Vermiform appendix (tissue), 1 donor: ENCODE data around the genes SV2C and S100Z.

- PRO-cap = no peak
Observed at GRCh38 chr5:75426197-75426795, 85.1 kb downstream of the CERT1 start.

DNA sequence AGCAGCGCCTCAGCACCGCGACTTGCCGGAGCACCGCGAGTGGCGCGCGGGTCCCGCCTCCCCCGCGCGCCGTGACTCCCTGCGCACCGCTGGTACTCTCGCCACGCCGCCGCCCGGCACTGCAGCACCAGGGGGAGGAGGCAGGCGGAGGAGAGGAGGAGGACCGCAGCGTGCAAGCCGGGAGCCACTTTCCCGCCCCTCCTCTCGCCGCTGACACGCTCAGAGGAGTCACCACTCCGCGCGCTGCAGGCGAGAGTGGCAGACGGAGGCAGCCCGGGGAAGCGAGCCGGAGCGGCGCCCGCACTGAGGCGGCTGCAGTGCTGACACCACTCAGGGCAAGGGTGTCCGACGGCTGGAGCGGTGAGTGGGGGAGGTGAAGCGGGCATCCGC is at the start of gene SV2C:
TSS of gene SV2C (plus strand) at position 231 of the 390 bp plus-strand sequence.
- PRO-cap = no peak

DNA sequence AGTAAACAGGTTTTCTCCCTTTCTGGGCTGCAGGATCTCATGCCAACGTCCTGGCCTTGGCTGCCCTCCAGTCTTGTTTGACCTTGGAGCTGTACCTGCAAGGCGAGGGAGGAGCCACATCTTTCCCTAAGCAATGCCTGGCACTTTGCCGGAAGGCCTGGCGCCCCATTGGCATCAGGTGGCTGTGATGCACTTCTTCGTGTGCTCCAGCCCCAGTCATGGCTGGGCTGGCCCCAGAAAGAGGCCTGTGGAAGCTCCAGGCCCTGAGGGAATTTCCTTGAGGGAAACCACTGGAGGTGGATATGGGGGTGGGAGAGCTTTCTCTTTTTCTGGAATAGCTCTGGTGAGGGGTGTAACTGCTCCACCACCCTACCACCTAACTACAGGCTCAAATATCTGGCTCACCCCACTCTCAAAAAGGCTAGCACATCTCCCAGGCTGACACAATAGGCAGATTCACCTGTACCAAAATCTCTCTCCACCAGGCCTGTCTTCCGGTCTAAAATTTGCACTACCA is 16.6 kb upstream of the IQGAP2 start:
- PRO-cap = no peak

DNA sequence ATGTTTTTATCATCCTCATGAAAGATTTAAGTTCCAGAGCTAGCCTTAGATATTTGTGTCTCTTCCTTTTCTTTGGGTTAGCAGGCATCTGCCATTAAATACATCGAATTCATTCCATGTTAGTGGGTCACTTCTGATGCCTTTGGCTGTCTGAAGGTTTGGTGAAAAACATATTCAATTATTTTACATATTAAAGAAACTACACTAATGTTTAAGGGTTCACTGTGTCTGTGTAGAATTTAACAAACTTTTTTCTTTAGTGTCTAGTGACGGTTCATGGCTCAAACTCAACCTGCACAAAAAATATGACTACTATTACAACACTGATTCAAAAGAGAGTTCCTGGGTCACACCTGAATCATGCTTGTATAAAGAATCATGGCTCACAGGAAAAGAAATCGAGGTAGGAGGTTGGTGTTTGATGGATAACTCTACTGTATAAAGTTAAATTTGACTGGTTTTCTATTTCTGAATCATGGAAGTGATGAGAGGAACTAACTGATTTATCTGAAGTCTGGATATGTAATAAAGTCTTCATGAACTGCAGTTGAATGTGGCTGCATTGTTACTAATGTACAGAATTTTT is 13.7 kb upstream of the F2RL2 start:
- PRO-cap = no peak

DNA sequence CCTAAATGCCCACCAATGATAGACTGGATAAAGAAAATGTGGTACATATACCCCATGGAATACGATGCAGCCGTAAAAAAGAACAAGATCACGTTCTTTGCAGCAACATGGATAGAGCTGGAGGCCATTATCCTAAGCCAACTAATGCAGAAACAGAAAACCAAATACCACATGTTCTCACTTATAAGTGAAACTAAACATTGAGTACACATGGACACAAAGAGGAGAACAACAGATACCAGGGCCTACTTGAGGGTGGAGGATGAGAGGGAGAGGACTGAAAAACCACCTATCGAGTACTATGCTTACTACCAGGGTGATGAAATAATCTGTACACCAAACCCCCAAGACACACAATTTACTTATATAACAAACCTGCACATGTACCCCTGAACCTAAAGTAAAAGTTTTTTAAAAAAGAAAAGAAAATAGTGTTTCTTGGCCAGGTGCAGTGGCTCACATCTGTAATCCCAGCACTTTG is 25.6 kb downstream of the F2R start:
- PRO-cap = no peak

DNA sequence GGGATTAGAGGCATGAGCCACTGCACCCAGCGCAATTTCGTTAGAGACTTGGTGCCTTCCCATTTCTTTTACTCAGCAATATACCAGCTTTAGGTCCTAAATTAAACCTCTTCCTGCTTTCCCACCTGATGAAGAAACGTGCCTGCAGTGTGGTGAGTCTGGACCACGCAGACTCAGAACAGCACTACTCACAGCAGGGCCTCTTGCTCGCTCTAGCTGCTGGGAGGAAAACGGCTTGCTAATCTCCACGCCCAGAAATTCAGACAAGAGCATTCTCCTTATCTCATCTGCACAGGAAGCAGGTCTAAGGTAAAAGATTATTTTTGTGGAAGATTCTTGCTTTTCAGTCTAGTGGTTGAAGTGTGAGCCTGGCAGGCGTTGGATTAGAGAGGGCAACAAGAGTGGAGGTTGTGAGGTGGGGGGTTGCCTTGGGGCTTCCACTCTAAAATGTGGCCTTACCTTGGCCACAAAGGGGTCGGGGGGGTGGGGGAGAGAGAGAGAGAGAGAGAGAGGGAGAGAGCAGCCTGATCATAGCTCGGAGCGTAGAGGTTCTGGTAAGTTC is at the start of gene S100Z:
TSS of gene S100Z (plus strand) at position 168 of the 562 bp plus-strand sequence.
- PRO-cap = no peak

DNA sequence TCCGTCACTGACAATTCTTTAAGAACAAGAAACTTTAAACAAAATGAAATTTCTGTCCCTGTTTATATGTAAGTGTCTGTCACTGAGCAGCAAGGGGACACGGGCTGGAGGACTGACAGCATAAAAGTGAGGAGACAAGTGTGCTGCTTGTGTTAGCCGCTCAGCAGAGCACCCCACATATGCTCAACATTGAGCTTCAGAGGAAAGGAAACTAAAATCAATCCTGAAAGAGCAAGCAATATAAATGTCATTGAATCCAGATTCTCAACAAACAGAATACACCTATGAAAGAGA is 115.2 kb downstream of the WDR41 start:
- PRO-cap = no peak

- PRO-cap = no peak
Observed at GRCh38 chr5:77760845-77761106, 15.4 kb downstream of the TBCA start.

DNA sequence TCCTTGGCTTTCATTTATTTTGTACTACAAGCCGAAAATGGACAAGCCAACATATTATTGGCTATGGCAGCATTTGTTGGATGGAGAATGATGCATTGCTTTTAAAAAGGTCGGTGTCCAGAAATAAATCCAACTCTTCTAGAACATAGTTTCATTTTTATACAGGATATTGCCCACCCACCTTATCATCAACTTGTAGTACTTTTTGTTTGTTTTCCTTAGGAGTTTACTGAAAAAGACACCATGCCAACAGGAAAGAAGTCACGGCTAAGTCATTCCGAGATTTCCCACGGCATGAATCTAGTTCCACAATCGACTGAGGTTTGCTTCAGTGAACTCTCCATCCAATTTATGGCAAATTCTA is 237.6 kb downstream of the AP3B1 start:
- PRO-cap = no peak

GRCh38 chr5:78113544-78114156 is 180.8 kb downstream of the AP3B1 start:
- PRO-cap = no peak

DNA sequence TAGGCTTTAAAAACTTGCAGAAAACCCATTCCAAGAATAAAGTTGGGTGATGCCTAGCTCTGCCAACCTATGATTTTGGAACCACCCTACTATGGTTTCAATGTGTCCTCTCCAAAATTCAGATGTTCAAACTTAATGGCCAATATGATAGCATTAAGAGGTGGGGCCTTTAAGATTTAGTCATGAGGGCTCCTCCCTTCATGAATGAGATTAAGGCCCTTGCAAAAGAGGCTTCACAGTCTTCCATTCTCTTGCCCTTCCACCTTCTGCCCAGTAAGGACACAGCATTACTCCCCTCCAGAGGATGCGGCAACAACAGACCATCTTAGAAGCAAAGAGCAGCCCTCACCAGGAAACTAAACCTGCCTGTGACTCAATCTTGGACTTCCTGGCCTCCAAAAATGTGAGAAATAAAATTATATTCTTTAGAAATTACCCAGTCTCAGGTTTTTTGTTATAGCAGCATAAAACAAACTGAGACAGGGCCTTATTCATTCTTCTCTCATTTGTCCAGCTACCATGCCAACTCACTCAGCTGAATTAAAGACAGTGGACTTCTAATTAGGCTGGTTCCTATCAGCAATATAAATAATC is 8.2 kb downstream of the AP3B1 start:
- PRO-cap = no peak

DNA sequence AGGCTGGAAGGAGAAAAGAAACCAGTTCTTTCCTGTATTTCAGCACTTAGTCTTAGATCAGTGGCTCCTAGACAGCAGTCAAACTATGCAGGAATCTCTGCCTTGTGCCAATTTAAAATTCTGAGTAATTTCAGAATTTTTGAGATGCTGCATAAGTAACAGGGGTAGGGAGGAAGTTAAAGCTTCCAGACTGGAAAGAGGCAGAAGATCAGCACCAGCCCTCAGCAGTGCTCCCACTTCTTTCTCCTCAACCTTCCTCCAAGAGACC is 141.9 kb downstream of the LHFPL2 start:
- PRO-cap = unidirectional peak, plus-strand start at position 188 of the sequence; unidirectional peak, plus-strand start at position 192 of the sequence

- PRO-cap = no peak
Observed at GRCh38 chr5:78644395-78645262, 3.9 kb downstream of the LHFPL2 start.

DNA sequence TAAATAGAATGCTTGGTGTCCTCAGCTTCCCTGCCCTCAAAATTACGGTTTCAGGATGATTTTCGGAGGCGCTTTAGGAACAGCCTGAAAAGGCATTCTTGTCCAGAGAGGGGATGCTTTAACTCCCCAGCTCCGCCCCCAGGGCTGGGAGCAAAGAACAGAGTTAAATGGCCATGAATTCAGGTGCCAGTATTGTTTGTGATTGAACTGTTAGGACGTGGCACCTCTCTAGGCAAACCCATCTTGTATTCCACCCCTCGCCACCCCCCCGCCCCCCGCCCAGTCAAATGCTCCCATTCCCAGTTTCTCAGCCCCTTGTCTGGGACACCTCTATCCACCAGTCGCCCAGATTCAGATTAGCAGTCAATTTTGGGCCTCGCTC is 874 bp upstream of the LHFPL2 start:
- PRO-cap = no peak

DNA sequence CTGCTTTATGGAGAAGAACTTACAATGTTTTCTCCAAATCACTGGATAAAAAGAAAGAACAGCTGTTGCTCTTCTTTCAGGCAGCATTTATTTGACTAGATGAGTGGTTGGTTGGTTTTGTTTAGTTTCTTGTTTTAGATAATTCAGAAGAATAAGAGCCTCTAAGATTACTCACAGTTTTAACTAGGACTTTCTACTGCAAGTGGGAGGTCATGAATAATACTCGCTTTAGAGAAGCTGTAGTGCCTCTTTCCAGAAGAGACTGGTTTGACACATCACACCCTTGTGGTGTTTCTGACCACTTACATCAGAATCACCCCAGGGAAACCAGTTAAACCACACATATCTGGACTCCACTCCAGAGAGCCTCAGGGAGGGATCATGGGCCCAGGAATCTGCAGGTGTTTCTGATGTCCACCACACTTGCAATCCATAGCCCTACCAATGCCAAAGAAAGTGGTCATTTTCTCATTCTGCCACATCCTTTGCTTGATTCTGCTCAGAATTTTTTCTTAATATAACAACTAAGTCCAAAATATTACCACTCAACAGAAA is 29.7 kb upstream of the LHFPL2 start:
- PRO-cap = no peak

DNA sequence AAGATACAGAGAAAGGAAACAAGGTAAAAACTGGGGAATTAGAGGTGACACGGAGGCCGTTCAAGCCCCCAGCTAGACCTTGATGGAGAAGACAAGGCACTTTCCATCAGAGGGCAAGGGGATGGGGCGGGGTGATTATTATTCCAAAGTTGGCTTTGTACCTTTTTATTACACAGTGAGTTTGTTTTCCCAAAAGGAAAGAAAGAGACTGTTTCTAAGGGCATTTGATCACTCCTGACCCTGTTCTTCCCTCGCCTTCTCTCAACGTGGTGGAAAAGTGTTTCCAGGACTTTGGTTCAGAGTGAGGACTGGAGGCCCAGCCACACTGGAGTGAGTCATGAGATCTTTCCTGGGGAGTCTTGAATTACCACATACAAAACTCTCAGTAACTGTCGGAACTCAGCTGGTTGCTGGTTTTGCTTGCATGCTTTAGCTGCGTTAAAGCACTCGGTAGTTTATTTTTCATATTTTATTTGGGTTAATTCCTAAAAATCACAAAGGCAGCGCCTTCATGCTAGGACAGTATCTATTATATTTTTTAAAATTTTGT is 77.9 kb downstream of the ARSB start:
- PRO-cap = no peak

DNA sequence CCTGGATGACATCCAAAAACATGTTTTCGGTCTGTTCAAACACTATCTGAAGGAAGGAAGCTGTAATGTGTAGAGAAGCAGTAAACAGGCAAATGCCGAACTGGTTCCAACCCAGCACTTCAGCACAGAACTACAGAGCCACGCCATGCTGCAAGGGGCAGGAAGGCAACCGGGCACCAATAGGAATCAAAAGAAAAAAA is 12.2 kb downstream of the ARSB start:
- PRO-cap = no peak

GRCh38 chr5:79068221-79069060 is 1.0 kb downstream of the DMGDH start:
- PRO-cap = no peak

GRCh38 chr5:79143824-79144486 is 32.3 kb downstream of the BHMT start:
- PRO-cap = no peak

- PRO-cap = no peak
Observed at GRCh38 chr5:79507722-79508311, 6.1 kb downstream of the HOMER1 start.